CMK (cell line): ENCODE results near the gene CSE1L.

- RRBS = no CpG with 5 or more reads among the region's 6 CpGs
Measured at GRCh38 chr20:48965212-48966276, 44.0 kb downstream of the ARFGEF2 start.

DNA sequence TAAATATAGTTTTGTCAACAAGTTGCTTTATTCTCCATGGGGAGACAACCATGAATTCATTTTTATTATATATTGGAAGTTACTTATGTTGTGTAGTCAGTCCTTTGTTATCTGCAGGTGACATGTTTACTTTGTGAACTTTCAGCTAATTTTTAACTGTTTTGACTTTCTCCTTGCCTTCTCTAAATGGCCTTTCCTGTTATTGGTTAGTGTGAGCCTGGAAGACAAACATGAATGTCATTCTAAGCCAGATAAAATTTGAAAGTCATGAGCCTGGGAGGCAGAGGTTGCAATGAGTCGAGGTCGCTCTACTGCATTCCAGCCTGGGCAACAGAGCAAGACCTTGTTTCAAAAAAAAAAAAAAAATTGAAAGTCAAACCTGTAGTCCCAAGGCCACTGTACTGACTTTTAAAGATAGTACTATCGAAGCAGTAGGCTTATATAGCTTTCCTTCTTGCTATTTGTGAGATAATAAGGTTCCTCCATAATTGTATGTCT, 37.0 kb upstream of the CSE1L start:
- RRBS = no CpG with 5 or more reads among the region's 3 CpGs

GRCh38 chr20:49032874-49033912, 12.9 kb upstream of the CSE1L start:
- RRBS = no CpG with 5 or more reads among the region's 15 CpGs

DNA sequence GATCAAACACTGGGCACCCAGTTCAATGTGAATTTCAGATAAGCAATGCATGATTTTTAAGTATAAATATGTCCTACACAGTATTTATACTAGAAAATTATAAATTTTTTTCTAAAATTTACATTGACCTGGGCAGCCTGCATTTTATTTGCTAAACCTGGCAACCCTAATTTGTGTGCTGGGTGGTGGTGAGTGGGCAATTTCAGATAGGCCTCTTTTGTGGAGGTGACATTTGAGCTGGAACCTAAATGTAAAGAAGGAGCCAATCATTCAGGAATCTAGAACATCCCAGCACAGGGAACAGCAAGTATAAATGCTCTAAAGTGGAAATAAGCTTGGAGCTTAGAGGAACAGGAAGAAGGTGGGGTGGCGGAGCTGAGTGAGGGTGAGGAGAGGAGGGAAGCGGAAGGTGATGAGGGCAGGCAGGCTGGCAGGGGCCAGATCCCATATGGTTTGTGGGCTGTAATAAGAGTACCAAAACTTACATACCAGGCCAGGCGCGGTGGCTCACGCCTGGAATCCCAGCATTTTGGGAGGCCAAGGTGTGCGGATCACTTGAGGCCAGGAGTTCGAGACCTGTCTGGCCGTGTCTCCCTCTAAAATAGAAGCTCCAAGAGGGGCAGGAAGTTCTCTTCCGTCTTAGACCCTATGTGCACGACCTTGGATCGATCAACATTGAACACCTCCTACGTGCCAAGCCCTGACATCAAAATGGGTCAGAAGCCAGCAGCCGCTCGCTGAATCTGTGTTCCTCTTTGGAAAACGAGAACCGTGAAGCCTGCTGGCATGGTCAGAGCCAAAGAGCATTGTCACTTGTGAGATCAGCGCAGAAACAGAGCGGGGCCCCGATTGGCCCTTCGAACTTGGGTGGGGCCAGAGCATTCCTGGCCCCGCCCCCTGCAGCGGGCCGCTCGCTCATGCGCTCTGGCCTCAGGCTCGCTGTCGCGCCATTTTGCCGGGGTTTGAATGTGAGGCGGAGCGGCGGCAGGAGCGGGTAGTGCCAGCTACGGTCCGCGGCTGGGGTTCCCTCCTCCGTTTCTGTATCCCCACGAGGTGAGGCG, at the start of gene CSE1L:
CSE1L (plus strand) TSS at position 942 of the 1,061 bp plus-strand sequence.
- RRBS = no CpG with 5 or more reads among the region's 39 CpGs

DNA sequence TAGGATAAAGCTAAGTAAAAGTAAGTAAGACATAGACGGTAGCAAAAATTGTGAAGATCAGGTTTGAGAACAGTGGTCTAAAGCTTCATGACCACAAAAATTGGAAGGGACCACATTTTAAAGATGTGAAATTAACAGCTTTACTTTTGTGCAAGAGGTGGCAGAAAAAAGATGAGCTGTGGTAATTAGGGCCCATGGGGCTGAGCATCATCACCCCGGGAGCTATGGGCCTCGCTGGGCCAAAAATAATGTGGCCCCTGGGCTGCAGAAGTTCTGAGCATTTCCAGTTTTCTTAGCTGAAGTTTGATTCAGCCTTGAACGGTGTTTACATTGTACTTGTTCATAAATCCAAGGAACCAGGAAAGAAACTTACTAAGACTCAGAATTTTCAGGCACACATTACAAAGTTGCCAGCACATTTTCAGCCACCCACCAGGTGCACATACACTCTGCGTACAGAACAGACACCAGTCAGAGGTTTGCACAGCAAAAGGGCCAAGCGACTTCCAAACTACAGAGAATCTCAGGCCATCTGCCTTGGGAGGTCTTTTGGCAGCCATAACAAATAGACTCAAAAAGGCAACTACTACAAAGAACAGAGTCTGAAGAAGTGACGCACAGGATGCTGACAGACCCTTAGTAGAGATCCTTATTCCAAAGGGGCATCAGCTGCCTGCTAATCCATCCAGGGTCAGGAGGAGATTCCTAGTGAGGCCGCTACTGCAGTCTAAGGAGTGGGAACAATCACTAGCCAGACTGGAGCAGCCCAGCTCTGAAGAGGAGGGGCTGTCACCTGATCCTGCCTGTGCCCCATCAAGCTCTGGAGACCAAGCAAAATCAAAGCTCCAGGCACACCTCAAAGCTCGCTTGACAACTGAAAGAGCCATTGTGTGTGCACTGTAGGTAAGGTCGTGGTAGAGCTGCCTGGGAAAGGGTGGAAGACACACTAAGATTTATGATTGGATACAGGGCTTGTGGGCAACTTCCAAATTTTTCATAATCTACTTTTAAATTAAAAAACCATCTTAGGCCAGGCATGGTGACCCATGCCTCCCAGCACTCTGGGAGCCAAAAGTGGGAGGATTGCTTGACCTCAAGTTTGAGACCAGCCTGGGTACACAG, 57.9 kb downstream of the CSE1L start:
- RRBS = no CpG with 5 or more reads among the region's 10 CpGs

- RRBS = no CpG with 5 or more reads among the region's 6 CpGs
Measured at GRCh38 chr20:49116924-49117513, 70.9 kb downstream of the CSE1L start.

DNA sequence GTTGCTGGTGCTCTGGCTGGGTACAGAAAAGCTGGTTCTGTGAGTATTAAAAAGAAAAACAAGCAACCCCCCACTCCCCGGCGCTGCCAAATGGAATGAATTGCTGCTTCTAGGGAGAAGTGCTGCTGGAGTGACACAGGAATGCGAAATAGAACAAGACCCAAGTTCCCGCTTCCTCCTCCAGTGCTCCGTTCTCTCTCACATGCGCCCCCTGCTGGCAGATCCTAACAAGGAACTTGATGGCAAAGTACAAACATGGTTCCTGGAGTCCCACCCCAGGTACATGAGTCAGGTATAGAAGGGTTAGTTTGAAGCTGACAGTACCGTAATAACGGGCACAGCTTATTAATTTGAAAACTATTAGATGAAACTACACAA, 2.1 kb upstream of the DDX27 start:
- RRBS = no CpG with 5 or more reads among the region's 8 CpGs

DNA sequence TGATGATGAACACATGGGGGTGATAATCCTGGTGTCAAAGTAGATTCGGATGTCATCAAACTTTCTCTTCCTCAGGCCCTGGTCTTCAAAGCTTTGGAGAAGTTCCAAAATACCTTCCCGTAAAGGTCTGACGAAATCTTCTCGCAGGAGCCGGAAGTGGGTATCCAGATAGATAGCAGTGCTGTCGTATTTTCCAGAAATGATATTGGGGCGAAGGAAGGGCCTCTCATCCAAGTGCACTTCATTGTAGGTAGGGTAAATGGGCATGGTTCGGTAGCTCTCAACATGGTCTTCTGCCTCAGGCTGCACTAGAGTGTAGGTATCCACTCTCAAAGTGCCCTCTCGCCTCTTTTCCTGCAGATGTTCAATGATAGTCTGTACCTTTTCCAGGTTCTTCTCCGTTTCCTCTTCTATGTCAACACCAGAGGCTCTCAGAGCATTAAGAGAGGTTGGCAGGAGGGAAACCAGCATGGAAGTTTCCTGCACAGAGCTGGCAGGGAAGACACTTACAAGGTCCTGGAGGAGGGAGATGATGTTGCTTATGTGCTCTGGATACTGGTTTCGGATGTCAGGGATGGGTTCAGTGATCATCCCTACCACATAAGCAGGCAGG, 7.2 kb downstream of the ZNFX1 start:
- RRBS = no CpG with 5 or more reads among the region's 11 CpGs

- RRBS = 0% methylated on average over 1 of the region's 2 CpGs
Measured at GRCh38 chr20:49445233-49445476, 37.3 kb downstream of the KCNB1 start.

DNA sequence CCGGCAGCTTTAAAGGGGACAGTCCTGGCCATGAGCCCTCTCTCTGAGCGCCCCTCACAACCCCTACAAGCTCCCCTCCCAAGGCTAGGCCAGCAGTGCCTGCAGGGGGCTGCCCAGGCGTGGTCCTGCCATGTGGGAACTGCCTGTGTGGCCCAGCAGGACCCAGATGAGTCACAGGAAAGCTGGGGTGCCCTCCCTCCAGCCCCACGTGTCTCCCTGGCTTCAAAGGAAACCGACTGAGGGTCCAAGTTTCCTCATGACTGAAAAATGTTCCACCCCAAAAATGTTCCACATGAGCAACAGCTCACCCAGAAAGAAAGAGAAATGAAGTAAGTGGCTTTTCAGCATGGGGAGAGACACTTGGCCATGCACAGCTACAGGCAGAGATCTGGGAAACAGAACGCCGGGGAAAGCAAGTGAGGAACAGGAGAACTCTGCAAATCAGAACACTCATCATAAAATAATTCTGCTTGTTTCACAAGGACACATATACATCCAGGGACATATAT, 28.3 kb upstream of the PTGIS start:
- RRBS = no CpG with 5 or more reads among the region's 7 CpGs

GRCh38 chr20:49615523-49616241, 47.7 kb upstream of the PTGIS start:
- RRBS = no CpG with 5 or more reads among the region's 15 CpGs

DNA sequence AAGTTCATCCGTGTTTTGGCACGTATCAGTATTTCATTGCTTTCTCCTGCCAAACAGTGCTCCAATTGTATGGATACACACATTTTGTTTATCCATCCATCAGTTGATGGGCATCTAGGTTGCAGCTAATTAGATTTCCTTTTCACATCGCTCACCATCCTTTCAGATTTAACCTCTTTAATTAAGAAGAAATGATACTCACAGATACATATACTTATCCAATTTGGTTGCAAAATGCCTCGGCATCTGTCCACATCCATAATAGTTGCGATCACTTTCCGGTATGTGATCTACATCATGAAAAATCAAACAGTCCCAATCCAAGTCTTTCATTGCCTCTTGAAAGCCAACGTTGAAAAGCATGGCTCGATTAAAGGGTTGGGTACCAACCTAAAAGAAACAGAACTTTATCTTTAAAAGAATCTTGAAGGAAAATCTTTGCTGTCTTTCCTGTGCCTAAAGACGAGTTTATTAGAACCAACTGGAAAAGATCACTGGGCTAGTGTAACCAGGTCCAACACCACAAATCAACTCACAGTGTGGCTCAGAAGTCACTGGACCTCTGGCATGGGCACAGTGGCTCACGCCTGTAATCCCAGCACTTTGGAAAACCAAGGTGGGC, 72.5 kb upstream of the PTGIS start:
- RRBS = no CpG with 5 or more reads among the region's 10 CpGs

DNA sequence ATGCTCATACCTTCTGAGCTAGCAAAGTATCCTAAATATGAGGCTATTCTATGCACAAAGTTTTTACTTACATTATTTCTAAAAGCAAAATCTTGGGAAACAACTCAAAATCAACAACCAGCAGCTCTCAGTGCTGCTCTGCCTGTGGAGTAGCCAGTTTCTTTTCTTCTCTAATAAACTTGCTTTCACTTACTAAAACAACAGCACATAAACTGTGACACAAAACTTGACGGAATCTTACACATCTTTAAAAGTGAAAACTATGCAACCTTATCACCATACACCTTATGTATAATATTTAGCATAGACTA, 43.8 kb downstream of the B4GALT5 start:
- RRBS = no CpG with 5 or more reads among the region's 1 CpG

GRCh38 chr20:49717504-49718161, 4.0 kb upstream of the B4GALT5 start:
- RRBS = no CpG with 5 or more reads among the region's 6 CpGs

GRCh38 chr20:49813523-49814196, 1.0 kb downstream of the SLC9A8 start:
- RRBS = no CpG with 5 or more reads among the region's 6 CpGs

DNA sequence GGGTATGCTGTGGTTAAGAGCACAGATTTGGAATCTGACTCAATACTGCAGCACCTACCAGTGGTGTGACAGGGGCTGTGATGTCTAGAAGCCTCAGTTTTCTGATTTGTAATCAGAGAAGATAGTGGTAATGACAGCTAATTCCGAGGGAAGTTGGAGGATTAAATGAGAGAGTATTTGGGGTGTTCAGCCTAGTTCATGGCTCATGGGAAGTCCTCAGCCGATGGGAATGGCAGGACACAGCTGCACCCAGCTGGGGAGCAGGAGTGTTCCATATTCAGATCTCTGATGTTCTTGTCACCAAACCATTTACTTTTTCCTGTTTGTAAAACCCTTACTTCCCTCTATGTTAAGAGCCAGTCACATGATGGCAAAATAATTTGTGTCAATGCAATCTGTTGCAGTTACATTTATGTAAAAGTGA, 9.3 kb downstream of the SLC9A8 start:
- RRBS = no CpG with 5 or more reads among the region's 2 CpGs

- RRBS = no CpG with 5 or more reads among the region's 8 CpGs
Measured at GRCh38 chr20:49896077-49896709, 19.1 kb downstream of the SPATA2 start.

DNA sequence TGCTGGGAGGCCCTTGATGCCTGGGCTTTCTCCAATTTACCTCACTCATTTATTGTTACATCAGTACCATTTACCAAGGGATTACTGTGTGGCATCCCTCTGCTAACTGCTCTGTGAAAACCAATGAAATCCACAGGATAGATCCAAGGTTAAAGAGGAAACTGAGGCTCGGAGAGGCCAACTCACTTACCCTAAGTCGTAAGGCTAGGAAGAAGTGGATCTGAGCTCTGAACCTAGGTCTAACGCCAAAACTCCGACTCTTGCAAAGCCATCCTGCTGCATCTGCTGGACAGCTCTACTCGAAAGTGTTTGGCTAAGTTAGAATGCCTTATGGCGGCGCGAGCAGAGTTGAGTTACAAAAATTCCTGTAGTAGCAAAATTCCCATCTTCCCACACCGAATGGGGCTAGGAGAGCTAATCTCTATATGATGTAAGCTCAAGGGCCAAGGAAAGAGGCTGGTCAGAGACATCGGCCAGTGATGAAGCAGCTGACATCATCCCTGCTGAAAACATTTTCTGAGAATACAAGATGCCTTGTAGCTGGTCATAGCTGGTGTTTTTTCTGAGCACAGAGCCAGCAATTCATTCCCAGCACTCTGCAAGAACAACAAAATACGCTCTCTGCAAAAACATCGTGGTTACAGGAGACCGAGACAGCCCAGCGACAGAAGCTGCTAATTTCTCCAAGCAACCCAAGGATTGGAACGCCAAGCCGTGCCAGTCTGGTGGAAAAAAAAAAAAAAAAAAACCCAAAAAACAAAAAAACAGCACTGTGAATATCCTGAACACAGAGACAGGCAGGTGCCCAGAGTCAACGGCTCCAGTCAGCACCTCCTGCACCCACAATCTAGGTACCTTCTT, 1.8 kb downstream of the SPATA2 start:
- RRBS = no CpG with 5 or more reads among the region's 17 CpGs

- RRBS = 1% methylated on average over 2 of the region's 34 CpGs
Measured at GRCh38 chr20:49936621-49937389, 608 bp downstream of the RNF114 start.

DNA sequence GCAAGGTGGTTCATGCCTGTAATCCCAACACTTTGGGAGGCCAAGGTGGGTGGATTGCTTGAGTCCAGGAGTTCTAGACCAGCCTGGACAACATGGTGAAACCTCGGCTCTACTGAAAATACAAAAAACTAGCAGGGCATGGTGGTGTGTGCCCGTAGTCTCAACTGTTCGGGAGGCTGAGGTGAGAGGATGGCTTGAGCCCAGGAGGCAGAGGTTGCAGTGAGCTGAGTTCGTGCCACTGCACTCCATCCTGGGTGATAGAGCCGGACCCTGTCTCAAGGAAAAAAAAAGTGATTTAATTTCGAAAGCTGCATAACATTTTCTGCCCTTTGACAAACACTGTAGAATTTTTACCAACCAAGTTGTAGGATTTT, 6.3 kb downstream of the RNF114 start:
- RRBS = no CpG with 5 or more reads among the region's 6 CpGs